Iris pigment epithelial cell (primary cell): Measurements from ENCODE around the gene PIAS1.

GRCh38 chr15:67571587-67572031, 29.1 kb downstream of the MAP2K5 start:
- RRBS = no CpG with 5 or more reads among the region's 3 CpGs

DNA sequence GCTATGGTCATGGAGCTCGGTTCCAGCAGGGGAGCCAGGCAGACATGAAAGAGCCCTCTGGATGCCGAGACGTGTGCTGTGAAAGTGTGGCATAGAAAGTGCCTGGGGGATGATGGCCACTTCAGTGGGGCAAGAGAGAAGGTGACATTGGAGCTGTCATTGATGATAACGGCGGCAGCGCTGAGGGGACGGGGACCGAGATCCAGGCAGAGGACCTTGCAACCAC, 15.8 kb downstream of the SKOR1 start:
- RRBS = no CpG with 5 or more reads among the region's 8 CpGs

- RRBS = no CpG with 5 or more reads among the region's 5 CpGs
Observed at GRCh38 chr15:67841398-67841735, 16.1 kb downstream of the SKOR1 start.

DNA sequence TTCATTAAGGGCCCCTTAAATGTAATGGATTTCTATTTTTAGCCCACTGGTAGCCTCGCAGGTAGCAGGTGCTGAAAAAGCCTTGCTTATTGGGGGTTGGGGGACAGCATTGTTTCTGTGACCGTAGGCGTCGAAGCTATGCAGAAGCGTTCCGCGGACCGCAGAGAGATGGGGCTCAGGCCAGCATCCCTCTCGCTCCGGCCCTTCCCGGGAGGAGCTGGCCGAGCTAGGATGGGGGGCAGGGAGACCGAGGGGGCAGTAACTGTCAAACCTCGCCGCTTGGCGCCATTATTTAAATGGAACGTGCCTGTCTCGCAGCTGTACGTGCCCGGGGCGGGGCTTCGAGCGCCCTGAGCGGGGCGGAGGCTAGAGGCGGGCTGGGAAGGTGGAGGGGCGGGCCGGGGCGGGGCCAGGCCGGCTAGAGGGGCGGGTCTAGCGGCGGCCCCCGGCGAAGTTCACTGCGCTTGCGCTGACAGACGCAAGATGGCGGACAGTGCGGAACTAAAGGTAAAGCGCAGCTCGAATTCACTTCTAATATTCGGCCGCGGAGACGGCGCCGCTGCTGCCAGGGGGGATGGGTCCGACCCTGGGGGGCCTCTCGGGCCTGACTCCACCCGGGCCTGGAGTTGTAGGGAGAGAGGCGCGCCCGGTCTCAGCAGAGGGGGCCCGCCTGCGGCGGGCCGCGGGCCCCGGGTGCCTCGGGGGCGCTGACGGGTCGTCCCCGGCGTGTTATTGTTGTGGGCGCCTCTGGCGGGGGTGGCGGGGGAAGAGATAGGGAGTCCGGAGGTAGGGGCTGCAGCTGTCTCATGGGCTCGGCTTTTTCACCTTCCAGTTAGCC, at the start of gene PIAS1:
TSS of gene PIAS1 (plus strand) at position 472 of the 838 bp plus-strand sequence.
- RRBS = 2% methylated on average over 19 of the region's 71 CpGs

DNA sequence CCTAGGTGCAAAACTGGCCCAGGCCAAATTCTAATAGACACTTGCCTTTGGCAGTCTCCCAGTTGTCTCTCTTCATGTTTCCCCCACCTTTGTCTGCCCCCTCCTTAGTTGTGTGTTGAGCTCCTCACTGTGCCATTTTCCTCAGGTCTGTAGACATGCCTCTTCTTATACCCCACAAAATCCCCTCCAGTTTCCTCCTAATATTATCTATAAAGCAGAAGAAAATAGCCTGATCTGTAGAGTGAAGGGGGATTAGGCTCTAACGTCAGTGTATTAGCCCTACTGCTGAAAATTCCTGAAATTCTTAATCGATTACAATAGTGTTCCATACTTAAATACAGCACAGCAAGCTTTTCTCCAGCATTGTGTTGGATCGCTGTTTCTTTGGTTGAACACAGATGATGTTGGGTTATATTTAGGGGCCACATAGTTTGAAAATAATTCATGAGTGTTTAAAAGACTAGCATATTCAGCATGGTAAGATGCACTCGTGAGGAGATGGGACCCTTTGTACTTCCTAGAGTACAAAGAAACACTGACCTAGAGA, 52.5 kb downstream of the PIAS1 start:
- RRBS = no CpG with 5 or more reads among the region's 4 CpGs

- RRBS = no CpG with 5 or more reads among the region's 10 CpGs
Observed at GRCh38 chr15:68199580-68200326, 5.4 kb downstream of the CALML4 start.

GRCh38 chr15:68277514-68277565, 205 bp upstream of the FEM1B start:
- RRBS = no CpG with 5 or more reads among the region's 2 CpGs

- RRBS = no CpG with 5 or more reads among the region's 4 CpGs
Observed at GRCh38 chr15:68291119-68291891, 13.8 kb downstream of the FEM1B start.

DNA sequence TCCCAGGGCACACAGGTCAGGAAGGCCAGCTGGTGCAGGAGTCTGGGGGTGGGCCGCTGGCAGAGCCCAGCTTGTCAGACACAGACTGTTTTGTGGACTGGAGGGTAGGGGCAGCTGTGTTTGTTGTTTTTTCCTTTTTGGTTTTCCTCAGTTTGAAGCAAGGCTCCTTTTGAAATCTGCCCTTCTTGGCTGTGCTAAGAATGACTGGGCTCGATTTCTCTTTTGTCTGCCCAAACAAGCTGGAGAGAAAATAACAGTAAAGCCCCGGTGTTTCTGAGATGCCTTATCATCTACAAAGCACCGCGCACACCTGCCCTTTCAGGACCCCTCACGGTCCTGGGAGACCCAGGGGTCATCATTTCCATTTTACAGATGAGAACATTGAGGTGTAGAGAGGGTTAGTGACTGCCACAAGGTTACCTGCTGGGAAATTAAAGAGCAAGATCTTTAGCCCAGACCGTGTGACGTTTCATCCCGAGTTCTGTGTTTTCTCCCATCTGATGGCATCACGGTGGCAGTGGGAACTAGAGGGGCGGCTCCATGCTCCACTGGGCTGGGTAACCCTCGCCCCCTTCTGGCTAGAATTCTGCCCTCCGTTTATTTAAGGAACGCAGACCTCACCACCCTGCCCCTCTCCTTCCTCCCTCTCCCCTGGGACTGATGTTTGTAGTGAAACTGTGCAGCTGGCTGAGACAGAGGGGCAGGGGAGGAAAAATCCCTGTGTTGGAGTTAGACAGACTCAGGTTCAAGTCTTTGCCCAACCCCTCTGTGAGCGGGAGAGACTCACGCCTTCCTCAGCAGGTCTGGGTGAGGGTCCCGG, 65.8 kb downstream of the ITGA11 start:
- RRBS = no CpG with 5 or more reads among the region's 17 CpGs

GRCh38 chr15:68614299-68615581, 35.9 kb downstream of the CORO2B start:
- RRBS = 15% methylated on average over 3 of the region's 20 CpGs

GRCh38 chr15:68620488-68621673, 42.1 kb downstream of the CORO2B start:
- RRBS = no CpG with 5 or more reads among the region's 21 CpGs

DNA sequence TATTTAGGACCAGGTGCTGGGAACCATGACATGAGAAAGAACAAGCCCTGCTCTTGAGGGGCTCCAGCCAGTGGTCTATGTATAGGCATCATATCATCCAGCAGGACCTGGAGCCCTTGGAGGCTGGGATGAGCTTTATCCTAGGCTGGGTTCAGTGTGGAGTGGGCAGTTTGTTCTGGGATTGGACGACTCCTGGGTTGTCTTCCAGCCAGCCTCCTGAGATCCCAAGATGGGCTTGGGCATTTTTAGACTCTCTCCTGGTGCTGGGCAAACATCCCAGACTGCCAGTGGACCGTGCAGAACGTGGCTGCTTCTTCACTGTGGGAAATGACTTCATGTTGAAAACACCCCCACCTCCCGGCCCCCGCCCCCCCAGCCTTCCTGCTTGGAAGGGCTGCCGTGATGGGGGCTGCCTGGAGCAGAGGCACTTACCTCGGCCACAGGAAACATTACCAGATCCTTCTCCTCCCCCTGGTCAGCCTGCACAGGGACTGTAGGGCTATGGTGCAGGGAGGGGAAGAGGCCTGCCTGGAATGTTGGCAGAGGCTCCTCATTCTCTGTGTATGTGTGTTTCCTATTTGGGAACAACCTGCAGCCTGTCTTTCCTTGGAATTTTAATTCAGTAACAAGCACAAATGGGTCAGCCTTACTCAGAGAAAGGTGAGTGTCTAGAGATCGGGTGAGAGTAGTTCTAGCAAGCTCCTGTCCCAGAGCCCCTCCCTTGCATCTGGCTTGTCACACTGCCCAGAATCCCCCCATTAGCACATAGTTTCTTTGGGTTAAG, 90.9 kb downstream of the ANP32A start:
- RRBS = no CpG with 5 or more reads among the region's 8 CpGs

- RRBS = no CpG with 5 or more reads among the region's 22 CpGs
Observed at GRCh38 chr15:68781631-68782301, 38.9 kb downstream of the ANP32A start.

GRCh38 chr15:68793197-68793802, 27.4 kb downstream of the ANP32A start:
- RRBS = 15% methylated on average over 1 of the region's 10 CpGs

- RRBS = no CpG with 5 or more reads among the region's 4 CpGs
Observed at GRCh38 chr15:68797584-68798200, 23.0 kb downstream of the ANP32A start.

- RRBS = no CpG with 5 or more reads among the region's 2 CpGs
Observed at GRCh38 chr15:69128849-69129397, 31.5 kb upstream of the GLCE start.

DNA sequence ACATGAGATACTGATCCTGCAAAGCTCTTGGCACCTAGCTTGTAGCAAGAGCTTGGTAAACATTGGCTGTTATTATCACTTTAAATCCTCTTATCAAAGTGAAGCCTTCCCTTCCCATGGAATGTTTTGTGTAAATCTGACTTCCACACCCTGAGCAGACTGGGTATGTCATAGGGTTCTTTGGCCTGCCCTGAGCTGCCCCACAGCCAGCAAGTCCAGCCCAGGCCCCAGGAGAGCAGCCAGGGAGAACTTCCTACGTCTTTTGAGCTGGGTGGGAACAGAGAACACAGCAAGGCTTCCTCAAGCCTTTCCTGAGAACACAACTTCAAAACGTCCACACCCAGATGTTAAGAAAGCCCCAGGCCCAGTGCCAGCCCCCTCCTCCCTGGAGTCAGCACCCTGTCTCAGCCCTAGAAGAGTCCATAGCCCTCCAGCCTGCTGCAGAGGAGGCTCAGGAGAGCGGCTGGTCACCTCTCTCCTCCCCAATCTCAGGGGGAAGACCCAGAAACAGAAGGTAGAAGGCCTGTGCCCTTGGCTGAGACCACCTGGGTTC, 7.9 kb upstream of the PAQR5 start:
- RRBS = no CpG with 5 or more reads among the region's 3 CpGs

DNA sequence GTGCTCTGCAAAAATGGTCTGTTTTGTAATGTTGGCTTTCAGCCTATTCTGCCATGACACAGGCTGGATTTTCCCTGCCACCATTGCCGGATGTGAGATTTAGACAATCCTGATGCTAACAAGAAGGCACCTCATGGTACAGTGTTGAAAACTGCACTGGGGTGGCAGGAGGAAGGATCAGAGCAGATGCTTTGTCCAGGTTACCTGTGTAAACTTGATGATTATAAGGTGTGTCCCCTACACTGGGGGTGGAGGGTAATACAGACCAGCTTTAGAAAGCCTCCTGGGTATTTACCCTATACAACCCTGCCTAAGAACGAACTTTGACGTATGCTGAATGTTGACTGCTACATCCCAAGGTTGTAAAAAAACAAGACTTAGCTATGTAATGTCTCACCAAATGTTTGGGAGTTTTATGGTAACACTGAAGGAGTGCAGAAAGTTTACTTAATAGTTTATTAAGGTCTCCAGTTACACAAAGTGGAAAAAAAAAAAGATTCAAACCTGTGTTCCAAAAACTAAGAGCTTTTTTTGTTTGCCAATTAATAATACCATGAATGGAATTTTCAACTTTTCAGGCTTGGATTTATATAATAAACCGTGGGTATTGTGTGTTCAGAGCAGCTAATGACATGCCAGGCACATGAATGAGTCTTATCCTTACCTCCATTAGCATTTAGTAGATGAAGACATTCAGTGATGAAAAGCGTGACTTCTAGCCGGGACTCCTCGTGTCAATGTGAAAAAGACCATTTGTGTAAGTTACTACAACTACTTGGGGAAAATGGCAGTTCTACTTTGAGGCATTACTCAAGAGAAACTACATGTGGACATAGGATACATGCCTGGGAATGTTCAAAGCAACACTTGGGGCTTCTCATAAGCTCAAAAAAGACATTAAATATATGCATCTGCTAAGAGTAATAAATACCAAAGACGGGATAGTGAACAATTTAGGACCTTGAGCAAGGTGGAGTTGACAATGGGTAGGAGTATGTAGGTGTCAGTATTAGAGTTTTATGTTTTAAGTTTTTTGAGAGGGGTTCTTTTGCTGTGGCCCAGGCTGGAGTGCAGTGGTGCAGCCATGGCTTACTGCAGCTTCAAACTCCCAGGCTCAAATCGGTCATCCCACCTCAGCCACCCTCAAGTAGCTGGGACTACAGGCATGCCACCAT, 3.3 kb downstream of the RPLP1 start:
- RRBS = no CpG with 5 or more reads among the region's 9 CpGs

DNA sequence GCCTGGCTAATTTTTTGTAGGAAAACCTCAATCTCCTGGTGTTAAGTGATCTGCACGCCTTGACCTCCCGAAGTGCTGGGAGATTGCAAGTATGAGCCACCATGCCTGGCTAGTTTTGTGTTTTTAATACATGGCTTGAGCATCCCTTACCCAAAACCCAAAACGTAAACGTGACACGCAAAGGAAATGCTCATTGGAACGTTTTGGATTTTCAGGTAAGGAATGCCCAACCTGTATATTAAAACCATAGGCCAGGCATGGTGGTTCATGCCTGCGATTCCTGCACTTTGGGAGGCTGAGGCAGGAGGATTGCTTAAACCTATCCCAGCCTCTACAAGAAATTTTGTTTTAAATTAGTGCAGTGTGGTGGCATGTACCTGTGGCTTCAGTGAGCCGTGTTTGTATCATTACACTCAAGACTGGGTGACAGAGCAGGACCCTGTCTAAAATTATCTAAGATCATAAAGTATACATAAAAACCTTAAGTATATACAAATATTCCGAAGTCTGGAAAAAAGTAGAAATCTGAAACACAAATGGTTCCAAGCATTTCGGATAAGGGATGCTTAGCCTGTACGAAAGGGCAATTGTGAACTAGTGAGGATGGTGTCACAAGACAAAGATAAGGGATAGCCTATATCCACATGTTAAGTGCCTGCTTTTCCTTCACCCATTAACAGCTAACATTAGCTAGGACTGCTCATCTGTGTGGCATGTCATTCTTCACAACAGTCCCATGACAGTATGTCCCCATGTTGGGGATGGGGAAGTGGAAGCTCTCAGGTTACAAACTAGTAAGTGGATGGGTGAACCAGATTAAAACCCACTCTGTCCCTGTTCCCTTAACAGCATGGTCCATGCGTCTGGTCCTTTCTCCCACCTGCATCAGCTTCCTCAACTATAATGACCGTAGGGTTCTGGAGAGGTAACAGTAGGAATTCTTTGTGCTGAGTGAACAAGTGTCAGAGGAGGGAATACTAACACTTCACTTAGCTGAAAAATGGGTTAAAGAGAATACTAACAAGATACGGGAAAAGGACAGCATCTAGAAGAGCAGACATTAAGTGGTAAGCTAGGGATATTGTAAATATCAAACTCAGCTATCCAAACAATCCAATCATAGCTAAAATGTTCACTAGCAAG, 4.5 kb downstream of the RPLP1 start:
- RRBS = no CpG with 5 or more reads among the region's 14 CpGs

GRCh38 chr15:69462673-69463610, 10.3 kb downstream of the RPLP1 start:
- RRBS = 5% methylated on average over 21 of the region's 48 CpGs